ENCODE data around the genes MUC6, MUC5B and CTSD.

- PRO-cap: no peak
Measured at GRCh38 chr11:1036381-1037068, at the start of gene MUC6. Gene MUC6, minus strand, starts transcription at chr11:1036718.

DNA sequence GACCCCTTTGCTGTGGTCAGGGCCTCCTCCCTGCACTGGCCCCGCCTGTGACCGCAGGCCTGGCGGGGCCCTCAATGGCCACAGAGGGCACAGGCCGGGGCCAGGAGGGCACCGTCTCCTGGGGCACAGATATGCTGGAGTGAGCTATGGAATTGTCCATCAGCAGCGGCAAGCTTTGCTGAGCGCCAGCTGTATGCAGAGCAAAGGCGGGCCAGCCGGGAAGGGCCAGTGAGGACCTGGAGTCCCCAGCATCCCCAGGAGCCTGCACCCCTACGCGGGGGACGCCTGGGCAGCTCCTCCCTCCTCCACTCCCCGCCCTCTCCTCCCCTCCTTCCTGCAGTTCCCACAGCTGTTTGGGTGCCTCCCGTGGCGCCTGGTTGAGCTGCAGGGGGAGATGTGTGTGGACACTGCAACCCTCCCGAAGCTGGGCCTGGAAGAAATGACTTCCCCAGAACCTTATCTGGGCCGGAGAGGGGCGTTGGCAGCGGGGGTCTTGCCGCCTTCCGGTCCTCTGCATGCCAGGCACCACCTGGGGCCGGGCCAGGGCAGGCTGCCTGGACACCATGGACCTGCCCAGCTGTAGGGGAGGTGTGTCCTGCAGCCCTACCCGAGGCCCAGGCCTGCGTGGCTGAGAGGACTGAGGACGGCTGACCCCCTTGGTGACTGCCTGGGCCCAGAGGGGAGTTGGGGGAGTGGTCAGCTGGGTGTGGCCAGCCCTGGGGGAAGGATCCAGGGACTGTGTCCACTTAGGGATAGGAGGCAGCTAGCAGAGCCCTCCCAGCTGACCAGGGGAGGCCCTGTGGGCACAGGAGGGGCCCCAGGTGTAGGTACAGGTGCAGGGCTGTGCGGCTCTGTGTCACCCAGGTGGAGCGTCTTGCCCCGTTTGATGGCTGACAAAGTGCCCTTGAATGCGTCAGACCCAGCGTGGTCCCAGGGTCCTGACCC, 16.7 kb upstream of the MUC6 start:
- PRO-cap: no peak

DNA sequence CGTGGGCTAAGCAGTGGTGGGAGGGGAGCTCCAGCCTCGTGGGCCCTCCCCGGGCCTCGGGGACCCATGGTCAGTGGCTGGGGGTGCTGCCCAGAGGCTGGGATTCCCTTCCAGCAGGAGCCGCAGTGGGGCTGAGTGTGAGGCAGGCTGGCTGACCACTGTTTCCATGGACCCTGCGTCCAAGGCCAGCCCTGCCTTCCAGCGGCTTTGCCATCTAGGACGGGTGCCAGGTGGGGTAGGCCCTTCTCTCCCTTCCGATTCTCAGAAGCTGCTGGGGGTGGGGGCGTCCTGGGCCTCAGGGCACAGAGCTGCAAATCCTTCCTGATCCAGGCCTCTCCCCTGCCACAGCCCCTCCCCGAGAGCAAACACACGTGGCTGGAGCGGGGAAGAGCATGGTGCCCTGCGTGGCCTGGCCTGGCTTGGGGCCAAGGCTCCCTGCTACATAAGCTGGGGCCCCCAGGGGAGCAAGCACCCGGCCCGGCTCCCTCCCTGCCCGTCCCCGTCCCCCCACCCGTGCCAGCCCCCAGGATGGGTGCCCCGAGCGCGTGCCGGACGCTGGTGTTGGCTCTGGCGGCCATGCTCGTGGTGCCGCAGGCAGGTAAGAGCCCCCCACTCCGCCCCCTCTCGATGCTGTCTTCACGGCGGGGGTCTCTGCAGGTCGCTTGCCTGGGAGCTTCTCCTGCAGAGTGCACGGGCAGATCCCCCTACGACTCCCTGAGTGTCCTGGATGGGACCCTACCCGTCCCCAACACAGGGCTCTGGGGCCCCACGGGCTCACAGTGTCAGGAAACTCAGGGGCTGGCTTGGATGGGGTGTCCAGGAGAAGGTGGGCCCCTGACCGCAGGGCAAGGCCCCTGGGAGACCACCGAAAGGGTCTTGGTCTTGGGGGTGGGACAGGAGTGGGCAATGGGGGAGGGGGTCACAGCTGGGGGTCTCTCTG, at the start of gene MUC5B:
Gene MUC5B, plus strand, starts transcription at position 471 of the 940 bp plus-strand sequence.
- PRO-cap: no peak

DNA sequence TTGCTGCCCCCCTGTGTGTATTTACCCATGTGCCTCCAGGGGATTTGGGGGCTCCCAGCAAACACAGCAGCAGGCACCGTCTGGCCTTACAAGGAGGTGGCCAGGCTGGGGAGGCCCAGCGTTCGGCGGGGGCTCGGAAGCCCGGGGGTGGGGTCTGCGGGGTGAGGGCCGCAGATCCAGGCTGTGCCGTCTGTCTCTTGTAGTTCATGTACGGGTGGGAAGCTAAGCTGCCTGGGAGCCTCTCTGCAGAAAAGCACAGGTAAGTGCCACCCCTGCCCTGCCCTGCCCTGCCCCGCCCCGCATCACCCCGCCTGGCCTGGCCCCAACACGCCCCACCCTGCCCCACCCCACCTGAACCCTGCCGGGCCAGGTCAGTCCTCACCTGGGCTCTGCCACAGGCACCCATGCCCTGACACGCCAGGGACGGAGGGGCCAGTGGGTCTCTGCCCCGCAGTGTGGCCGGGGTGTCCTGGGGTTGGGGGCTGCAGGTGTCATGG, 10.8 kb downstream of the MUC5B start:
- PRO-cap: no peak

GRCh38 chr11:1302313-1303164, 6.9 kb downstream of the TOLLIP start:
- PRO-cap: no peak

- PRO-cap: no peak
Measured at GRCh38 chr11:1305376-1305893, 4.0 kb downstream of the TOLLIP start.

GRCh38 chr11:1307215-1307752, 2.1 kb downstream of the TOLLIP start:
- PRO-cap: no peak

DNA sequence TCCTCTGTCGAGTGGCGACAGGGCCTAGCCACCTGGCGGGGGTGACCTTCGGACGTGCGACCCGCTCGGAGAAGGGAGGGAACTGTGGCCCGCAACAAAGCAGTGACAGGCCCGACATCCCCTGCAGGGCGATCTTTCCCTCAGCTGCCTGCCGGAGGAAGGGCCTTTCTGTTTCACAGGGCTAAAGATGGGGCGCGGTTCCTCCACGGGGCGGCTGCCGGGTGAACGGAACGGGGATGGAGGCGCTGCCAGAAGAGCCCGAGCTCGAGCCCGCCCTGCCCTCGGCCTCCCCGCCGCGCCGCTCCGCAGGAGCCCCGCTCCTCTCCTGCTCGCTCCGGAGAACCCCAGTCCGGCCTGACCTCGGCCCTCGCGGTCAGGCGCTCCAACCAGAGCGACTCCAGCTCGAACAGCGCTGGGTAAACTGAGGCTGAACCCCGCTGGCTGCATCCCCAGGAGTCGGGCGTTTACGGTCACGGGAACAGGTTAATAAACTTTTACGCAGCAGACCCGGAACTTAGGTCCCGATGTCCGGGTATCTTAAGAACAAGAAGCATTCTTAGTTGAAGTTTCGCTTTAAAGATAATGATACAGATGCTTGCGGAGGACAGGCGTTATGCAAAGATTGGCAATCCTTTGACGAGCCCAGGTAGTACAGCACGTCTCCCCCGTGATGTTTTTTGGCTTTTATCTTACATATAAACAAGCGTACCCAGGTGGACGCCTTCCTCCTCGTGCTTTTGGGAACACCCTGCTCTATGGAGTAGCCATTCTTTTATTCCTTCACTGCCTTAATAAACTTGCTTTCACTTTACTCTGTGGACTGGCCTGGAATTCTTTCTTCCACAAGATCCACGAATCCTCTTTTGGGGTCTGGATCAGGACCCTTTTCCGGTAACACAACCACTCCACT, 720 bp upstream of the TOLLIP start:
- PRO-cap: bidirectional peak, plus-strand start at position 524 of the sequence, minus-strand start at position 458 of the sequence

DNA sequence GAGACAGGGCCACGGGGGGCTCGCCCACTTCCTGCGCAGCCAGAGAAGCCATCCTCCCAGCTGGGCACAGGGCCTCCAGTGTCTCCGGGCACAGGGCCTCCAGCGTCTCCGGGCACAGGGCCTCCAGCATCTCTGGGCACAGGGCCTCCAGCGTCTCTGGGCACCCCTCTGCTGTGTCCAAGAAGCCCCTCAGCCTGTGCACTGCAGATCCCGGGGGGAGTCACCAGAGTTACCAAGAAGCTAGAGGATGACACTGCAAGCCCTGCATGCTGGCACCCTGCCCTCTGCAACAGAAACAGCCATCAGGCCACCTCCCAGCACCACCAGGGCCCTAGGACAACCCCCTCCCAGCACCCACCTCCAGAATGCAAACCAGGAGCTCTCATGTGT, 13.8 kb downstream of the MOB2 start:
- PRO-cap: no peak

GRCh38 chr11:1481193-1482034, 5.2 kb downstream of the MOB2 start:
- PRO-cap: no peak

DNA sequence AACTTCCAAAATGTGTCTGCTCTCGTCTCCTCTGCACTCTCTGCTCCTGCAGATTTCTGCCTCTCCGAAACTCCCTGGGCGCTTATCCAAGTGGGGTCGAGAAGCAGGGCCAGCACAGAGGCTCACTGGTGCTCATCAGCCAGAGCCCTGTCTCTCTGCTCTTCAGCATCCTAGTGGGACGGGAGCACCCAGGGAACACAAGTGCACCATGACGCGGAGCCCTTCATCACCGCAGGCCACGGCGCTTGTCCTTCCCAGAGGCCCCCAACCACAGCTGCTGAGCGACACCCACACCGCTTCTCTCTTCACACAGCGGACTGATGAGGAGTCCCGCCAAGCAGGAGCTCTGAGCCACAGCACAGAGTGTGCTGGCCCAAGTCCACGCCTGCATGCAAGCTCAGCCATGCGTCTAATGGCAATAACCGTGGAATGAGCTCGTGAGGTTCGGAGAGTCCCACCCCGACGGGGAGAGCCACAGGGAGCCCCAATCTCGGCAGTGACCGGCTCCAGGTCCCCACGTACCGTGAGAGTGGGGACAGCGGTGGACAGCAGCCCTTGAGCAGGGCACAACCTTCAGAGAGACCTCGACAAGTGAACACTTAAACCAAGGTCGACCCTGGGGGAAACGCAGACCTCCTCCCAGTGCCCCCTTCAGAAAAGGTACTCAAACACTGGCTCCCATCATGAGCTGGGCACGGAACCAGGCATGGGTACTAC, 28.0 kb upstream of the MOB2 start:
- PRO-cap: no peak

DNA sequence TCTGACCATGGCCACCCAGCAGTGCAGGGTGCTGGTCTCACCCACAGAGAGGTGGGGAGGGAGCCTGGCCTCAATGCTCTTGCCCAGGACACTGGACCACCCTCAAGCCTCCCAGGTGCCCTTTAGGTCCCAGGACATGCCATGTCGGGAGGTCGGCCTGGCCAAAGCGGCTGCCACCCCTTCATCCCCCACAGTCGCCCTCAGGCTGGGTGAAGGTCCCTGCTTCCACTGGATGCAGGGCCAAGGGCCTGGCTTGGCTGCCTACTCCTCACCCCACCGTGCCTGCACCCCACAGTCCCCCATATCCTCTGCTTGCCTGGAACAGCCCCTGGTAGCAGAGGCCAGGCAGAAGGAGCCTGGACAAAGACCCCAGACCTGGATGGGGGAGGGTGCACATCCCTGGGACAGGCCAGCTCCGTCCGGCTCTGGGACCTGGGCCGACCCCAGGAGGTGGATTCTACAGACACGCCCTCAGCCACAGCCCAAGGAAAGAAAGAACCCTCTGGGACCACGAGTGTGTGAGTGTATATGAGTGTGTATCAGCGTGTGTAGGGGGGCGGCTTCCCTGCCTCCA, 9.2 kb downstream of the DUSP8 start:
- PRO-cap: no peak

- PRO-cap: no peak
Measured at GRCh38 chr11:1563816-1564350, 8.2 kb downstream of the DUSP8 start.

DNA sequence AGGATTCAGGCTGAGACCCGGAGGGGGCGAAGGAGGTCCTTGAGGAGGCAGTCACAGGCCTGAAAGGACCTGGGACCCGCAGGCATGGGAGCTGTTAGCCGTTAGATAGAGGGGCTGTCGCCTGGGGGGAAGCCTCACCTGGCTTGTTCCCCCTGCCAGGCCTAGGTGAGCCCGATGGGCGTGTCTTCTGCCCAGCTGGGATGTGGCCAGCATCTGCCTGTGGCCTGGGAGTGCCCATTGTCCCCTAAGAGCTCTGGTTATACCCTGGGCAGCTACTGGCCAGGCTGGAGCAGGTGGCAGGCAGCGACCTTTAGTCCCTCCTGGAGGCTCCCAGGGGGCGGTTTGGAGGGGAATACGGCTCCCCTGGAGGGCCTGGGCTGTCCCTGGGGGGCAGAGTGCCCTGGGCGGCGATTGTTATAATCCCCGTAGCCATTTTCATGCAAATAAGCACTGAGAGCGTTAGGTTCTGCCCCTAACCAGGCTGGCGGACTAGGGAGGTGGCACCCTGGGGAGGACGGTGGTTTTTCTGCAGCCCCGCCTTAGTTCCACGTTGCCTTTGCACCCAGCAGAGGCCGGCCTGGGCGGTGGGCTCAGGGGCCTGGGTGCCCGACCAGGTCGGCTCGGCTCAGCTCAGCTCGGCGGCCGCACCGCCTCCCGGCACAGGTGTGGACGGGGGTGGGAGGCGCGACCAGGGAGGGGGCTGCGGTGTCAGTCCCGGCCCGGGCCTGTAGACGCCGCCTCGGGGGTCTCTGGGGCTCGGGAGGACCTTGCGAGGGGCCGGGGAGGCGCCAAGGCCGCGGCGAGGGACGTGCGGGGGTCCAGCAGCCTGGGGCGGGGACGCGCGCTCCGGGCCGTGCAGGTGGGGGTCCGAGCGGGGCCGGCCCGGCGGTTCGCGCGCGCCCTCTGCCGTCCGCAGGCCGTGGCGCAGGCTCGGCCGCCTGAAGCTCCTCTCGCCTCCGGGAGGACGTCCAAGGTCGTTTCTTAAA, 2.2 kb upstream of the DUSP8 start:
- PRO-cap: unidirectional peak, minus-strand start at position 163 of the sequence; bidirectional peak, plus-strand start at position 492 of the sequence, minus-strand start at position 491 of the sequence

- PRO-cap: no peak
Measured at GRCh38 chr11:1682280-1682941, 14.6 kb upstream of the KRTAP5-6 start.

- PRO-cap: no peak
Measured at GRCh38 chr11:1685738-1686074, 11.3 kb upstream of the KRTAP5-6 start.

GRCh38 chr11:1743553-1744492, 6.6 kb downstream of the IFITM10 start:
- PRO-cap: no peak

DNA sequence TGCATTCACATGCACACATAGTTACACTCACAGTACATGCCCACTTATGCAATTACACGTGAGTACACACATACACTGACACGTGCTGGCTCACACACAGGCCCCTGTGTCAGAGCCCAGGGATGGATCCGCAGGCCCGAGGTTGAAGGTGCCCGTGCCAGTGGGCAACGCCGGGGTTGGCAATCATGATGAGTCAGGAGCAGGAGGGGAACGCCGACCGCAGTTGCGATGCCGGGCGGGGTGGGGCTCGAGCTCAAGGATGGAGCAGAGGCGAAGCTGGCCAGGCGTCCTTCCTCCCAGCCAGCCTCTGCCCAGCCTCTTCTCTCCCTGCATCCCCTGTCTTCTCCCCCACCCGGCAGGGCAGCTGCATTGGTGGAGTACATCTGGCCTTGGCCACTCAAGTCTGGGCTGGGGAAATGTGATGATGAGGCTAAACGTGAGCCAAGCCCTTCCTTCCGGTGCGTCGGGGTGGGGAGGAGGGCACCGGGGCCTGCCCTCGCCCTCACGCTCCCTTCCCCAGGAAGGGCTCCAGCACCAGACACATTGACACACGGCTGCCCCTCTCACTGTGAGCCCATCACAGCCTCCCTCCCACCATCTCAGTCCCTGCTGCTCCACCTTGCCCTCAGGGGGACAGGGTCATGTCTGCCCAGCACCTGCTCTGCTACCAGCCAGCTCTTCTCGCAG, 3.9 kb downstream of the IFITM10 start:
- PRO-cap: no peak

DNA sequence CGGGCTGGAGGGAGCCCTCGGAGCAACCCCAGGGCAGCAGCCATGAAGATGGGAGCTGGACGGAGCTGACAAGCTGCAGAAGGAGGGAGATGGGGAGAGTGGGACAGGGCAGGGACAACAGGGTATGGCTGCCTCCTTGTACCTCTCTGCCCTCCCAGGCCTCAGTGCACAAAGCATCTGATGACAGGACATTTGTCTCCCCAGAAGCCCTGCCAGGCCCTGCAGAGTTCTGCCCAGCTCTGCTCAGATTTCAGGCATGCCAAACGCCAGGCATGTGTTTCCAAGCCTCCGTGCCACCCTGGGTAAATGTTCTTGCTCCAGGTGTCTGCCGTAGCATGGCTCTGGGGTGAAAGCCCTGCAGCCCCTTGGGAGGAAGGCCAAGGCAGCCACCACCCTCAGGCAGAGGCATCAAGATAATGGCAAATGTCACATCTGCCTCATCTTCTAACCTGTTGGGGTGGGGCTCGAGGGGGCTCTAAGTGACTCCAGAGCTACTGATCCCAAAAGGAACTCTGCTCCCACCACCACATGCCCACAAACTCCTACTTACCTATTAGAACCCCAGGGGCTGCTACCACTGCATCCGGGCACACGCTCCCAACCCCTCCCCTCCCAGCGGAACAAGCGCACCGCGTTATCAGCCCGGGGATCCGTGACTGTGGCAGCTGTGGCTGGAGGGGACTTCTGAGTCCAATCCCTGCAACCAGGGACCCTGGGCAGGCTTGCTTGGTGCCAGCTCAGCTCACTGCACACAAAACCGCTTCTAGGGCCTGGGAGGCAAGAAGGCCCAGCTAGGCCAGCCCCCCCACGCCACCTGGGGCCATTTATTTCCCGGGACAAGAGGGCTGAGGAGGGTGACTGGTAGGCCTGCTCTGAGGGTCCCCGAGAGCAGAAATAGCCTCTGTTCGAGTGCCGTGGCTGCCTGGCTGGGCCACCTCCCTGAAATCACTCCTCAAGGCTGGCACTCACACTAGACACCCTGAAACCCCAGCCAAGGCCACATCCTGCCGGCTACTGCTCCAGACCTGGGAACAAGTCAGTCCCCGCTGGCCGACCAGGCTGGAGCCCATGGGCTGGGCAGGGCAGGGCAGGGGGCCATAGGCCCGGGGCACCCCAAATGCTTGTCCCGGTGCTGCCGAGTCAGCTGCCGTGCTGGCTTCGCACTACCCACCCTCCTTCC, 1.5 kb upstream of the IFITM10 start:
- PRO-cap: no peak

DNA sequence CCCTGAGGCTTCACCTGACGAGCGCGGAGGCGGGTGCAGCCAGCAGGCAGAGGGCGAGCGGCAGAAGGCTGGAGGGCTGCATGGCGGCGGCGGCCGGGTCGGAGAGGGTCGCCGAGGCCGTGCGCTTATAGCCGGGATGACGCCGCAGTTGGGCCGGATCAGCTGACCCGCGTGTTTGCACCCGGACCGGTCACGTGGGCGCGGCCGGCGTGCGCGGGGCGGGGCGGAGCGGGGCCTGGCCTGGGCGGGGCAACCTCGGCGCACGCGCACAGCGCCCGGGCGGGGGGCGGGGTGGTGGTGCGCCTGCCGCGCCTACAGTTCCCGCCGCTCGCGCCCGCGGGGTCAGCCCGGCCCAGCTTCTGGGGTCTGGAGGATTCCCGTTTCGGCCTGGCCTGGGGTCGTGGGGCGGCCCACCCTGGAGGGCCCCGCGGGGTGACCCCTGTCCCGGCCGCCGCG, at the start of gene CTSD:
Gene CTSD, minus strand, starts transcription at position 150 of the 456 bp plus-strand sequence.
- PRO-cap: bidirectional peak, plus-strand start at position 271 of the sequence, minus-strand start at position 150 of the sequence

All from pulmonary lymph node (tissue), 1 donor.